Hepatocyte (in vitro differentiated cells and primary cell): ENCODE measurements around the genes PRPH, PRPF40B, NCKAP5L, FAIM2 and SMARCD1.

GRCh38 chr12:48995199-48996271, 3.6 kb downstream of the DDN start:
- RAMPAGE, long total RNA: no peak
- RRBS: 1% methylated on average over 12 of the region's 34 CpGs

DNA sequence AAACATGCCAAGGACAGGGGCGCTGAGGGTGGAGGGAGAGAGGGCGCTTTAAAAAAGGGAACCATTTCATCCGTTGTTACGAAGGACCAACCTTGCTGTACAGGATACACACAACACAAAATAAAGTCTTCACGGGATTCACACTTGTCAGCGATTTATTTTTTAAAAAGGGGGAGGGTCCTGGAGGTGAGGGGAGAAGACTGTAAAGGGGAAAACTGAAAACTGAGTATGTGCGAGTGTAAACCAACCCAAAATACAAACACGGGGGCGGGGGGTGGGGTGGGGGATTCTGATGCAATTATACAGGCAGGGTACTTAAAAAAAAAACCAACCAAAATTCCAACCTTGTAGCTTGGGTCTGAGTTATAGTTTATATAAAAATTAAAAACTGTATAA, 521 bp upstream of the PRKAG1 start:
- RAMPAGE, long total RNA: no peak
- RRBS: no CpG with 5 or more reads among the region's 9 CpGs

DNA sequence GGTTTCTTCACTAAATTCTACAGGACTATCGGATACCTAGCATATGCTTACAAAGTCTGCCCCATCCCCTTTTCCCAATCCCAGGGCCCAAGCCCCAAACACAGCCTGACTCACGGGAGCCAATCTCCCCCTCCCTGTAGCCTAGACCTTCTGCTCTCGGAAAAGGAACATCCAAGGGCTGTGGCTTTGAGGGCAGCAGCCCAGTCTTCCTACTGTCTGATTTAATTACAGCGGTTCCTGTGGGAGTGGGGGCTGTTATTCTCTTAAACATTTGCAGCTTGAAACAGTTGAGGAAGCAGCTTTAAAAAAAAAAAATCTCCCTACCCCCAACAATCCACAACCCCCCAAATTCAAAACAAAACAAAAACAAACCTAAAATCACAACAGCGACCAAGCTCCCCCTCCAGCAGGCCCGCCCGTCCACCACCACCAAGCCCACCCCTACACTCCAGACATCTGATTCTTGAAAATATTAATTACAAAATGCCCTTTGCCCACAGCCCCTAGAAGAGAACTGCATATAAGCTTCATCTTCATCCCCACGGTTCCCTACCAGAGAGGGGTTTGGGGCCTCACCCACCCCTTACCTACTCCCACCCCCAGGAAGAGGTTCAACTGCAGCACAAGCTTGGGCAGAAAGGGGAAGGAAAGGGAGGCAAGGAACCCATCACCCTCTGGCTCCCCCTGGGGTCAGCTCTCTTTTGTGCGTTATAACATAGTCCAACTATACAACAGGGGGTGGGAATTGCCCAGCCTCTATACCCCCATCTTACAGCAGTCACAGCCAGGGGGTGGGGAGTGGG, 1.1 kb upstream of the PRKAG1 start:
- RAMPAGE, long total RNA: no peak
- RRBS: no CpG with 5 or more reads among the region's 9 CpGs

DNA sequence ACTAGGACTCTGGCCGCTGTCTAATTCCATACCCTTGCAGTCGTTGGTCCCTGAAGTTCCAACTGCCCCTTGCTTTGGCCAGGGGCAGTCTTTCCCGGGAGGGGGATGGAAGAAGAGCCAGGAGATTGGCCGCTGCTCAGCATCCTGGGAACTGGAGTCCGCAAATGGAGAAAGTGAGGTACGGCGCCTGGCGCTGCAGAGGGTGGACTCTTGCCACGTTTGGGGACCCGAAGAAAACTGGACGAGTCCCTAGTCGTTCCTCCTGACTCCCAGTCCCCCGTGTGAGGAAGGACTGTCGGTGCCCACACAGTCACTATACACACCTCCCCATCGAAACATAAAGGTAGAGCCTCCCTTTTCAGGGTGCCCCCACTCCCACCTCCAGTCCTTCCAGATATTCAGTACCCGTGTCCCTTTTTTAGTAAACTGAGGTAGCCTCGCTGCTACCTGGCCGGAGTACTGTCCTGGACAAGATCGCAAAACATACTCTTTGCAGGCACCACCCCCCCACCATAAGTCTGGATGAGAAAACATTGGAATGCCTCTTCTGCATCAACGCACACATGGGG, 472 bp upstream of the KMT2D start:
- RAMPAGE, long total RNA: no peak
- RRBS: no CpG with 5 or more reads among the region's 20 CpGs

- RAMPAGE, long total RNA: no peak
- RRBS: no CpG with 5 or more reads among the region's 3 CpGs
These were observed 2.3 kb upstream of the DHH start for GRCh38 chr12:49096846-49097299.

GRCh38 chr12:49130027-49130560, 1.1 kb downstream of the TUBA1B start:
- RAMPAGE, long total RNA: no peak
- RRBS: 2% methylated on average over 12 of the region's 28 CpGs

GRCh38 chr12:49187158-49187761, 1.6 kb downstream of the TUBA1A start:
- RAMPAGE, long total RNA: no peak
- RRBS: no CpG with 5 or more reads among the region's 6 CpGs

DNA sequence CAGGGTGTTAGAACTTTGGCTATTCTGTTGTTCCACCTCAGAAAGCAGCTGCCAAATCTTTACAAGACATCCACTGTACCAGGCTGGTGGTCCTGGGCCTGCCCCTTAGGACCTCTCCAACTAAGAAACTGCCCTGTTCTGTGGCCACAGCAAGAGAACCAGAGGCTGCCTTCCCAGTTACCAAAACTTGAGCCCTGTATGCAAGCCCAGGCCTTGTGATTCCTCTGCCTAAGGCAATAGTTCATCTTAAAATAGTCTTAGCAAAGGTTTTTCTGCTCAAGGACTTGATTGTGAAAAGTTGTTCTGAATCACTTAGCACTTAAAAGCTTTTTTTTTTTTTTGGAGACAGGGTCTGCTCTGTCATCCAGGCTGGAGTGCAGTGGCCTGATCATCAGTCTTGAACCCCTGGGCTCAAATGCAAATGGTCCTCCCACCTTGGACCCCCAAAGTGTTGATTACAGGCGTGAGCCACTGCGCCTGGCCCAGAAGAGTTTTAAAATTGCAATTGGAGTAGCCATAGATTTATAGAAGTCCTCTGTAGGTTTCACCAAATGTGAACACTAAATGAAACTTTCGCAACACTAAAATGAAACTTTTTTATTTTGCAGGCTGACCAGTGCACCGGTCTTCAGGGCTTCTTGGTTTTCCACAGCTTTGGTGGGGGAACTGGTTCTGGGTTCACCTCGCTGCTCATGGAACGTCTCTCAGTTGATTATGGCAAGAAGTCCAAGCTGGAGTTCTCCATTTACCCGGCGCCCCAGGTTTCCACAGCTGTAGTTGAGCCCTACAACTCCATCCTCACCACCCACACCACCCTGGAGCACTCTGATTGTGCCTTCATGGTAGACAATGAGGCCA, 7.0 kb downstream of the TUBA1C start:
- RAMPAGE, long total RNA: no peak
- RRBS: no CpG with 5 or more reads among the region's 8 CpGs

DNA sequence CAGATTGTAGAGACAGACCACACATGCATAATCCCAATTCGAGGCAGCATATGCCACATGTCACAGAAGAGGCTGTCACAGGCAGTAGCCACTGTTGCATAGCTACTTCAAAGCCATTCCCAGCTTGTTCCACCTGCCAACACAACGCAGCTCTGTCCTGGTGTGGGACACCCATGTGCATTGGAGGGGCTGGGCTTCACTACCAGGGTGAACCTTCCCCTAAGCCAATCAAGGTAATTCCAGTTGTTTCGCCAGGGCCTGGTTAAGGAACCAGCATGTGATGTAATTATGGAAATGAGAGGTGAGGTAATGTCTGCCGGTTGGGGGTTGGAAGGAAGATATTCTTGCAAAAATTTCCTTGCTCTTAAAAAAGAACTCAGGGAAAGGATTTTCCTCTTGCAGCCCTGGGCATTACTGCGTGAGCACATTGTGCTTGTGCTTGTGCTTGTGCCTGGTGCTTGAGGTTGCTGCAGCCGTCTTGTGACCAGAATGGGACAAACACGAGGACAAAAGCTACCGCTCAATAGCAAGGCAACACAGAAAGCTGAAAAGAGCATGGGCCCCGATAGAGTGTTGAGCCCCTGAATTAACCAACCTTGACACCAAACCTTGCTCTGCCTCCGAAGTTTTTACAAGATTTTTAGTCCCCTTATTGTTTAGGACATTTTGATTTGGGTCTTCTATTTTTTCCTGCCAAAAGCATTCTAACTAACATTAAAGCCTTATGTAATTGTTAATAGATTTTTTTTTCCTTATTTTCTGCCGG, 14.9 kb downstream of the TUBA1C start:
- RAMPAGE, long total RNA: no peak
- RRBS: no CpG with 5 or more reads among the region's 11 CpGs

DNA sequence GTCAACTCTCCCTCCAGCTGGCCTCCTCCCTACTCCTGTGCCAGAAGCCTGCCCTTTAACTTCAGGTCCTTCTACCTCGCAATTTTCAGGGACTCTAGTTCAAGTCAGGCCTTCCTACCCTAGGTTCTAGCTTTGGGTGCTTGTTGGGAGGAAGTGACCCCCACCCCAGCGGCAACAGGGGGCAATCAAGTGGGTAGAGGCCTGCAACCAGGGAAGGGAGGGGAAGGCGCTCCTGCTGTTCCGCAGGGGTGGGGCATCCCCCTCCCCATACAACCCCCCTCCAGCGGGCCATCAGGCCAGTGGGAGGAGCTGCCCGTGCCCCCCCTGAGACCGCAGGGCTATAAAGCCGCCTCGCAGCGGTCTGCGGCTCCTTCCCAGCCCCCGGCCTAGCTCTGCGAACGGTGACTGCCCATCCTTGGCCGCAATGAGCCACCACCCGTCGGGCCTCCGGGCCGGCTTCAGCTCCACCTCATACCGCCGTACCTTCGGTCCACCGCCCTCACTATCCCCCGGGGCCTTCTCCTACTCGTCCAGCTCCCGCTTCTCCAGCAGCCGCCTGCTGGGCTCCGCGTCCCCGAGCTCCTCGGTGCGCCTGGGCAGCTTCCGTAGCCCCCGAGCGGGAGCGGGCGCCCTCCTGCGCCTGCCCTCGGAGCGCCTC, at the start of gene PRPH:
TSS of gene PRPH (plus strand) at position 371 of the 658 bp plus-strand sequence.
- RAMPAGE, long total RNA: no peak
- RRBS: 8% methylated on average over 13 of the region's 40 CpGs

- RAMPAGE, long total RNA: no peak
- RRBS: 2% methylated on average over 11 of the region's 35 CpGs
These were observed 815 bp downstream of the DNAJC22 start for GRCh38 chr12:49347277-49348129.

DNA sequence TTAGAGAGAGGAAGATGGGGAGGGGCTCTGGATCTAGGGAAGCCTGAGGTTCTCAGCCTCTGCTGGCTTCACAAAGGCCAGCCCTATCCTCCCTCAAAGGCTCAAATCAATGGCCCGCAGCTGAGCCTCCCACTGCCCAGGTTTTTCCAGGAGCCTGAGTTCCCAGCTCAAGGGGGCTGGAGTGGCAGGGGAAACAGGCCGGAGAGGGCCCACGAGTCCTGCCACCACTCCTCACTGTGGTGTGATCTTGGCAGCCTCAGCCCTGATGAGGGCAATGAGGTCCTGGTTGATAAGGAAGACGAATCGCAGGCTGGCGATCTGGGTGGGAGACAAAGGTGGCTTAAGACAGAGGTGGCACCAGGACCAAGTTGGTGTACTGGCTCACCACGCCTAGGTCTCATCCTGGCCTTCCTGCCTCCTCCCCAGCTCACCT, 9.5 kb downstream of the MCRS1 start:
- RAMPAGE, long total RNA: no peak
- RRBS: no CpG with 5 or more reads among the region's 7 CpGs

DNA sequence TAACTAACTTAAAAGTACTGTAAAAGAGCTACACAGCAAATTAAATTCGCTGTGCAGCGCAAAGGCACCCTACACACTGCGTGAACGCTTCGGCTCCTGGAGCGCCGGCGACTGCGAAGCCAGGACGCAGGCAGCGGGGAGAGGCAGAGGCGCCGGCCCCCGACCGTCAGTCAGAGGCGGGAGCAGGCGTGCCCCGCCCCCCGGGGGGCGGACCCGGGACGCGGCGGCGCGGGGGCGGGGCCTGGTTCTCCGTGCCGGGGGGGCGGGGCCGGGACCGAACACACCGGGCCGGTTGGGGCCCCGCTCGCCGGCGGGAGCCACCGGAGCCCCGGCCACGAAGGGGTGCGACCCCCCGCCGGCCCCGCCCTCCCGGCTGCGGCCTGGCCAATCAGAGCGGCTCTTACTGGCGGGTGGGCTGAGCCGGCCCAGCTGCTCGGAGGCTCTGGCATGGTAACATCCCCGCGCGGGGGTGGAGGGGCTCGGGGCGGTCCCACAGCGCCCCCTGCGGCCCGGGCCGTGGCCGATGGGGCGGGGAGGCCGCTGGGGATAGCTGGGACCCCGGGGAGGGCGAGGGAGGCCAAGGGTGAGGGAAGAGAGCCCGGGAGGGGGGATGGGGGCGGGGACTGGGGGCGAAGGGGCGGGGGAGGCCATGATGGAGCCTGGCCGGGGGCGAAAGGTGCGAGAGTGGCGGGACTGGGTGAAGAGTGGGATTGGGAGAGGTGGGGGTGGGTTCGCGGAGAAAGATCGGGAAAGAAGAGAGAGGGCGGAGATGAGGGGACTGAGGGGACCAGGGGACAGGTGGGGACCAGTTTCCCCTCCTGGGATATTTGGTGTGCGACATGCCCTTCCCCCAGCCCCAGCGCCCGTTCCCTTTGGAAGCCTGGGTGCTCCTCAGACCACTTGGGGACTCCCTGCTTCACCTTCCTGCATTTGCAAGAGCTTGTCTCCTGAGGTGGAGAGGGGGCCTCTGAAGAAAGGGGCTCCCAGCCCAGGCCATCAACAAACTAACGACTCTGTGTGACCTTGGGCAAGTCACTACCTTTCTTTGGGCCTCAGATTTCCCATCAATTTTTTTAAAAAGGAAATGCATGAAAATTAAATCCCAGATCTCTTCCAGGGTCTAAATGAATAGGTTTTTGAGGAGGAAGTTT, at the start of gene PRPF40B:
TSS of gene PRPF40B (plus strand) at position 418 of the 1,151 bp plus-strand sequence.
- RAMPAGE, long total RNA: start-site peak on the plus strand centred at position 411 of the sequence, 35 bp wide, 9 and 8 reads in 2 replicates
- RRBS: 2% methylated on average over 43 of the region's 81 CpGs

GRCh38 chr12:49828319-49828895, at the start of gene NCKAP5L:
TSS of gene NCKAP5L (minus strand) at chr12:49828413.
- RAMPAGE, long total RNA: no peak
- RRBS: 4% methylated on average over 17 of the region's 41 CpGs

GRCh38 chr12:49887849-49888515, 15.7 kb downstream of the FAIM2 start:
- RAMPAGE, long total RNA: no peak
- RRBS: no CpG with 5 or more reads among the region's 8 CpGs

GRCh38 chr12:49902575-49903259, 983 bp downstream of the FAIM2 start:
- RAMPAGE, long total RNA: no peak
- RRBS: no CpG with 5 or more reads among the region's 11 CpGs

- RAMPAGE, long total RNA: no peak
- RRBS: 8% methylated on average over 33 of the region's 60 CpGs
These were observed at the start of gene FAIM2 for GRCh38 chr12:49903626-49904474. TSS of gene FAIM2 (minus strand) at chr12:49903900.

GRCh38 chr12:49945341-49946516, 4.8 kb upstream of the AQP2 start:
- RAMPAGE, long total RNA: no peak
- RRBS: no CpG with 5 or more reads among the region's 37 CpGs

GRCh38 chr12:49983838-49984474, 11.2 kb downstream of the AQP6 start:
- RAMPAGE, long total RNA: no peak
- RRBS: no CpG with 5 or more reads among the region's 8 CpGs

GRCh38 chr12:50084577-50085584, at the start of gene SMARCD1:
TSS of gene SMARCD1 (plus strand) at chr12:50085342.
- RAMPAGE, long total RNA: no peak
- RRBS: 4% methylated on average over 28 of the region's 70 CpGs